Metastatic Breast Carcinoma in the Brain (tissue), 10 donors: ENCODE measurements around the genes NDUFB8 and KAZALD1.

- PRO-cap, 10 experiments = no peak in any of the 10 experiments
These were observed 3.0 kb upstream of the GOT1 start for GRCh38 chr10:99433379-99433851.

DNA sequence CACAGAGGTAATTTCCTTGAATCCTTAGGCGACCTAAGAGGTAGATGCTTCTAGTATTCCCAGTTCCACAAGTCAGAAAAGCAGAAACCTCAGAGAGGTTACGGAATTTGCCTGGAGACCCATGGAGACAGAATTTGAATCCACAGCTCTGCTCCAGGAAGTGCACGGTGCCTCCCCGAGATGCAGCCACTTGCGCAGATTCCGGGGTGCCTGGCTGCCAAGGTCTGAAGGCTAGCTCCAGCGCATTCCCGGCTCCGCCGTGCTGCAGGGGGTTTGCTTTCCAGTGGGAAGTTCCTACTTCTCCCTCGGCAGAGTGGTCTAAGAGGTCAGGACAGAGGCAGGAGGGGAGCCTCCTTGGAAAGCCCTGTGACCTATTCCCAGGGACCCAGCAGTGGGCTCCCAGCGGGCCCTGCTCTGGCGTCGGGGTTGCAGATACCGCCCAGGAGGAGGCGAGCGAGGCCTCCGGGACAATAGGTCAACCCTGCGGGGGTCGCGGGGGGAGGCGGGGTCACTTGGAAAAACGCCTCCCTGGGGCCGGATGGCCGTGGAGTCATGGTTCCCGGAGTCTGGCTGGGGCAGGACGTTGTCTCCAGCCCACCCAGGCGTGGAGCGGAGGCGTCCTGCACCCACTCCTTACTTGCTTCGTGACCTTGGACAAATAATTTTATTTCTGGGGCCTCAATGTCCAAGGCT is 10.0 kb upstream of the NKX2-3 start:
- PRO-cap, 10 experiments = no peak in any of the 10 experiments

- PRO-cap, 10 experiments = no peak in any of the 10 experiments
These were observed 2.8 kb upstream of the NKX2-3 start for GRCh38 chr10:99529877-99530415.

- PRO-cap, 10 experiments = no peak in any of the 10 experiments
These were observed 1.6 kb upstream of the SLC25A28 start for GRCh38 chr10:99621834-99622203.

DNA sequence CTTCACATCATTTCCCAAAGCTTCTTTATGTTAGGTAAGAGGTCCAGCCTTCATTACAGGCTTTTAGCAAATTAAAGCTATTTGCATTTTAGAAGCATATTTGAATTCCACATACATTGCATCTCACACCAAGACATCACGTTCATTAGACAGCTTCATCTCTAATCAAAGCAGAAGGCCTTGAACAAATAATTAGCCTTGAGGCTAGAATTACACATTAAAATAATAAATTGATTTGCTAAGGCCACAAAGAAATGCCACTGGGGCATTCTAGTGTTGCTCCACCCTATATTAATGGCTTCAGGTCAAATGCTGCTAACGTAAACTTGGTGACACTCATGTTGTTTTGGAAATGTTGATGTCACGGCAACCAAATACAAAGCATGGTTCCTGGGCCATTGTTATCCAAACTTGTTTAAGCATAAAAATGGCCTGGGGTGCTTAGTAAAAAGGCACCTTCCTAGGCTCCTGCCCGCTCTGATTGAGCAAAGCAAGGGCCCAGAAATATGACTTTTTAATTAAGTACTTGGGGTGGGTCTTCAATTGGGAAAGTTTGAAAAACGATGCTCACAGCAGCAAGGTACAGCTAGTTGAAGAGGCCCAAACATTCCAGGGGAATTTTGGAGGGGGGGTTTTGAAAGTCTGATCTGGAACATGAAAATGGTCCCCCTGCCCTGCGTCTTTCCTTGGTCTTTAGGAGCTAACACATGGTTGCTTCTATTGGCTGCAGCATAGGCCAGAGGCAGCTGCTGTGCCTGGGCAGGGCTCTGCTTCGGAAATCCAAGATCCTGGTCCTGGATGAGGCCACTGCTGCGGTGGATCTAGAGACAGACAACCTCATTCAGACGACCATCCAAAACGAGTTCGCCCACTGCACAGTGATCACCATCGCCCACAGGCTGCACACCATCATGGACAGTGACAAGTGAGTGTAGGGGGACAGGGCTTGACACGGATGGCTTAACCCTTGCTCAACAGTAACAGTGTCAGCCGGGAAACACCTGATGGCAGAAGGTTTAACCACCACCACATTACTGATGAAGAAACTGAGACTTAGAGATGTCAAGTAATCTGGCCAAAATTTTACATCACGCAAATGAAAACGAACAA is 67.8 kb downstream of the ABCC2 start:
- PRO-cap, 10 experiments = no peak in any of the 10 experiments

DNA sequence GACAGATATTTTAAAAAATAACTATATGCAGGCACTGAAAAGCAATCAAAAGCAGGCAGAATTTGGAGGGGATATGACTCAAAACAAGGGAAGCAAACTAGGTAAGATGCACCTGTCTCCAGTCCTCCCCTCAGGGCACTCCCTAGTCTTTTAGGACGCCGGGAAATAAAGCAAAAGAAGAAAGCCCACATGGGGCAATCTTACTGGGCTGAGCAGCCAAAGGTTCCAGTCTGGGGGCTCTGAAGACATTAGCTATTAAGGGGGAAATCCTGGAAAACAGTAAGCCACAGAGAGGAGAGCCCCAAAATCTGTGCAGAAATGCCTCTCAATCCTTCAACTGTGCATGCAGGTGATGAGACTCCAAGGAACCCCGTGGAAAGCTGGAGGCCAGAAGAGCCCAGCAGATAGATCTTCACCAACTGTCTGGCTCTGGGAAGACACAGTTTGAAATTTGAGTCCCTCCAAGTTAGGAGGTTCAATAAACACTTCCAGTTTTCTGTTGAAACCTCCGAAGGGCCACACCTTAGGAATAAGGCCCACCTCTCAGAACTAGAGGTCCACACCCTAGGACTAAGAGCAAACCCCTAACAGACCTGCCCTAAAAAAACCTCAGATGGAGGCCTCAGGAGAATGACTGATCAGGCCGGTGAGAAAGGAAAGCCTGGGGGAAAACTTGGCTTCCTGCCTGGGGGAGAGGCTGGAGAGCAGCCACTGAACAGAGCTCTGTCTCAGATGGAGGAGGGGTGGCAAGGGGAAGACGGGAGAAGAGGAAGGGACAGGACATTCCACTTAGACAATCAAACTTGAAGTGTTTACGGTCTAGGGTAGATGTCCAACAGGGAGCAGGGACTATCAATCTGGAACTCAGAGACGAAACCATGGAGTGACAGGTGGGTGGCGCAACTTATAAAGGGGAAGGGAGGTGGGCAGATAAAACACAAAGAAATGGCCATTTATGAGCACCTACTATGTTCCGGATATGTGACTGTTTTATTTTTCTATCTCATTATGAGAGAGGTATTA is 83.0 kb downstream of the DNMBP start:
- PRO-cap, 10 experiments = peak in 4 of 10 experiments; most common plus-strand start position 800 of the sequence (in 3); most common minus-strand start position 425 of the sequence (in 1)

DNA sequence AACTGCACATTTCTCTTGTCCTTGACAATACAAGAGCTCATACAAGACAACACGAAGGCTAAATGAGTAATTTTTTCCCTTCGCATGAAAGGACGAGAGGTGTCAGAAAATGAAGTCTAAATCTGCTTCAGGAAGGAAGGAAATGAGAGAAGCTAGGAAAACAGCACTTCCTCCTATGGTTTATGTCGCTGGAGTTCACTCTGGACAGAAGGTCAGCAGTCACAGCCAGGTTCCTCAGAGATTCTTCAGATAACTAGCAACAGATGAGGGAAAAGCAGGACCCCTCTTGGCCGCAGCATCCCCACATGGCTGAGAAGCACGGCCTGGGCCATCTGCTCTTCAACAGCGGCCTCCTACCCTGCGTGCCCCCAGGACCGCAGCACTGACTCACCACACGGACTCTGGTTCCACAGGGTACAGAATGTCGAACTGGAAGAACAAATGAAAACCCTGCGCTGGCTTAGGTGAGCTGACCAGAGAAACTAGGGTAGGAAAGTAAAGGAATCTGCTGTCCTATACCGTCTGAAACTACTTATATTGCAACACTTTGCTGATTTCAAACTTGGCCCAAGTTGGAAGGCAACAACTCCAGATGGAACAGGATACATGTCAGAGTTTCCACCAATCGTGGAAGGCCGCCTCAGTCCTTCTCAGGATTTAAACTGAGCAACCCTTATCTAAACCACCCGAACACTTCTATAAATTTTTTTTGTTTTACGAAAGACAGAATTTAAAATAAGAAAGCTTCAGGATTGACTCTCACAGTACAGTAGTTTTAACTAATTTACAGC is 26.3 kb downstream of the DNMBP start:
- PRO-cap, 10 experiments = no peak in any of the 10 experiments

DNA sequence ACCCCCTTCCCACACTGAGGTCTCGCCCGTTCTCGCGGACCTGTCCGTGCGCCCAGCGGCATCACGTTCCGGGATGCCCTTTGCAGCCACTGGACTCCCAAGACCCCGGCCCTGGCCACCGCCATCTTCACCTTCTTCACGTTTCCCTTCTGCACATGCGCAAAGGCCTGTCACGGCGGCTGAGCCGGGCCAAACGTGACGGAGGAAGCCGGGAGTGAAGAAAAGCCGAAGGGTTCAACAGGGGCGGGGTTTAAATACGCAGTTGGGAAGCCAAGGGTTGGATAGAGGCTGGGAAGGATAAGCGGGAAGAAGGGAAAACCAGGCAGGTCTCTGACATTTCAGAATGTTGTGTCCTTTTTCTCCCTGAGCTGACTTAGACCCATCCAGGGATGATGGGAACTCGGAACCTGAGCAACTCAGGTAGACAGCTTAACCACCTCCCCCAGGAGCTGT is at the start of gene NDUFB8:
Gene NDUFB8 (minus strand): TSS at position 145 of the 453 bp plus-strand sequence.
- PRO-cap, 10 experiments = peak in 10 of 10 experiments; most common plus-strand start position 261 of the sequence (in 4); most common minus-strand start position 144 of the sequence (in 8)

GRCh38 chr10:100912375-100912823 is 364 bp upstream of the SLF2 start:
- PRO-cap, 10 experiments = peak in 10 of 10 experiments; most common minus-strand start chr10:100912728 (in 4)

GRCh38 chr10:100976955-100977351 is 7.6 kb downstream of the SEMA4G start:
- PRO-cap, 10 experiments = no peak in any of the 10 experiments

DNA sequence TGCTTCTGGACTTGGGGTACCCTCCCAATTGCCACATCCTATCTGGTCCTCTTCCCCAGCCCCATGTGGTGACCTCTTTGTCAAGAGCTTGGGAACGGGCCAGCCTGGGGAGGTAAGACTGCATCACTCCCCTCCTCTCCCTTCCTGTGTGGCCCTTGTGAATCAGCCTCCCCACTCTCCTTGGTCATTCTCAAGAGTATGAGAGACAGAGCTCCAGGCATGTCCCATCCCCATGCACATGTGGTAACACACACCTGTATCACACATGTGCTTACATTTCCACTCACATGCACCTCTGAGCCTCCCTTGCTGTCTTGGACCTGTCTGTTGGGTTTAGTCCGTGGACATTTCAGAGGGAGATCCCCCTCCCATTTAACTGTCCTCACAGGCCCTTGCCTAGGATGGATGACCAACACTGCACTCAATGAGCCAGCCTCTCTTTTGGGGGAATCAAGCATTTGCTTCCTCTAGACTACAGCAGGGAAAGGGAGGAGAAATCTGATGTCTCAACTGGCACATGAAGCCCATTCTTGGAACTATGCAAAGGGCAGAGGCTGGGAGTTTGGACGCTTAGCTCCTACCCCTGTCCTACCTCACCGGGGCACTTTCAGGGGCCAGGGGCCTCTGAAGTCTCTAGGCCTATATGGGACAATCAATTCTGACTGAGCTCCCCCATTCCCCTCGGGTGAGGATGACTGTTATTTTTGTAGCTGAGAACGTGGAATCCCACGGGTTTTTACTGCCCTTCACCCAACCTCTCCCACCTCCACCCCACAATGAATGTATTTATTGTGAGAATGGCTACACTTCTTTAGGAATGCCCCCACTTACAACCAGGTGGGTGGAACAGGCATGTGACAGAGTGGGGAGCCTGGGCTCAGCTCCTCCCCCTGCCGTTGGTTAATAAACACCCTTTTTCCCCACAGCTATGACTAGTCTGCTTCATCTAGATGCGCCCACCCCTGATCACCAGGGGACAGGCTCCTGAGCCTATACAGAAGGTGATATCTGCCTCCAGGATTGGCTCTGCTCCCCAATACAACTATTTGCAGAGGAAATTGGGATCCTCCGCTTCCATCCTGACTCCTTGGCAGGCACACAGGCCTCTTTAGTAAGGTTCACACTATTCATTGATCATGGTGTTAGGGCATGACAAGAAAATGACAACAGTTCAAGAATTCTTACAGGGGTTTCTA is 2.2 kb downstream of the MRPL43 start:
- PRO-cap, 10 experiments = no peak in any of the 10 experiments

- PRO-cap, 10 experiments = peak in 10 of 10 experiments; most common plus-strand start chr10:100997074 (in 10); most common minus-strand start chr10:100996971 (in 10)
These were observed 2.8 kb upstream of the LZTS2 start for GRCh38 chr10:100996670-100997376.

DNA sequence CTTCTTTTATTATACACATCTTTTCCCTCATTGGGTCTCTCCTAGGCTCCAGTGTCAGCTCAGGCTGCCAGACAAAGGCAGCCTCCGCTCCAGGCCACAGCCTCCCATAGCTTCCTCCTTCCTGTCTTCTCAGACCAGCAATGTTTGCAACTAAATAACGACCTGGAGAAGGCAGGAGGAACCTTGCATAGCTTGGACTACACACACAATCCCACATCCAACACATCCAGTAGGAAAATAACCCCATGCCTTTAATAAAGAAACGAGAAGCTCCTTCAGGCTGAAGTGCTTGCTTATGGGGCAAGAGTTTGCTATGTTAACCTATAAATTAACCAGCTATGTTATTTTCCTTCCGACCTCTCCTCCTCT is 12.4 kb downstream of the SFXN3 start:
- PRO-cap, 10 experiments = peak in 4 of 10 experiments; most common minus-strand start position 129 of the sequence (in 2)

DNA sequence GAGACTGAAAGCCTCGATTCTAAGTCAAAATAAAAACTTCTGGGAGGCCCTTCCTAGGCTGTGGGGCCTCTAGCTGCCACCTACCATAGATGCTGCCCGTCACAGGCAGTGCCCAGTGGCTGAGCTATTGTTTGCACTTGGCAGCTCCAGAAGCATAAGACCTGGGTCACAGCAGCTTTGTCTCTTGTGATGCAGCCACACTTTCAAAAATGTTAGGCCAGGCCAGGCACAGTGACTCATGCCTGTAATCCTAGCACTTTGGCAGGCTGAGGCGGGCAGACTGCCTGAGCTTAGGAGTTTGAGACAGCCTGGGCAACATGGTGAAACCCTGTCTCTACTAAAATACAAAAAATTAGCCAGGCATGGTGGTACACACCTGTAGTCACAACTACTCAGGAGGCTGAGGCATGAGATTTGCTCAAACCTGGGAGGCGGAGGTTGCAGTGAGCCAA is 9.5 kb upstream of the KAZALD1 start:
- PRO-cap, 10 experiments = peak in 1 of 10 experiments; most common plus-strand start position 287 of the sequence (in 1); most common minus-strand start position 91 of the sequence (in 1)

- PRO-cap, 10 experiments = peak in 10 of 10 experiments; most common plus-strand start chr10:101060753 (in 3); most common minus-strand start chr10:101060983 (in 4)
These were observed 1.2 kb upstream of the KAZALD1 start for GRCh38 chr10:101060515-101061060.

DNA sequence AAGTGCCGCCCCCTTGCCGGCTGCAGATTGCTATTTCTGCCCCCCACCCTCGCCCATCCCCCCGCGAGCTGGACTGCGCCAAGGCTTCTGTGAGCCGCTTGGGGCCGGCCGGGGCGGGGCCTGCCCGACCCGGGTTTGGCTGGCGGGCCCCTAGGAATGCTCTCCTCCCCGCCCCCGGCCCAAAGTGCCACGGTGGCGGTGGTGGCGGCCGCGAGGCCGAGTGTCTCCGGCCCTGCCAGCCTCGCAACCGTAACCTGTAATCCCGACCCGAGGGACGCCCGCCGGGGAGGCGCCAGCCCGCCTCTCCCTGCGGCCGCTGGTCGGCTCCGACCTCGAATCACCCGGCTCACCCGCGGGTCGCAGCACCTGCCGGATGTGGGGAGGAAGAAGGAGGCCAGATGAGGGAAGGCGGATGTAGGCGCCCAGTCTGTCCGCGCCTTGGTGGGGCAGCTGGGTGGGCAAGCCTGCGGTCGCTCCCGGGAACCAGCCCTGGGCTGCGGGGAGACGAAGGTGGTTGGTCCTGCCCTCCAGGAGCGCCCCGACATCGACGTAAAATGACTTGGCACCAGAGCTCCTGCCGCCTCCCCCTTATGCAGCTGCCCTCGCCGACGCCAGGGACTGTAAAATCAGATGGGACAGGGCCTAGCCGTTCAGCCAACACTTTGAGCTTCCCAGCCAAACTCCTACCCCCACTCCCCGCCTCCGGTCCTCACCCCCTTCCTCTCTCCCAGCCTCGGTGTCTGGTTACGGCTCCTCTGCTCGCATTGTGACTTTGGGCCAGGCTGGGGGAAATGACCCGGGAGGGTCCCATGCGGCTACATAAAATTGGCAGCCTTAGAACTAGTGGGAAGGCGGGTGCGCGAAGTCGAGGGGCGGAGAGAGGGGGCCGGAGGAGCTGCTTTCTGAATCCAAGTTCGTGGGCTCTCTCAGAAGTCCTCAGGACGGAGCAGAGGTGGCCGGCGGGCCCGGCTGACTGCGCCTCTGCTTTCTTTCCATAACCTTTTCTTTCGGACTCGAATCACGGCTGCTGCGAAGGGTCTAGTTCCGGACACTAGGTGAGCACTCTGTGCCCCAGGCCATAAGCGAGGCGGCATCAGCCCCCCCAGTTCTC is at the start of gene KAZALD1:
Gene KAZALD1 (plus strand): TSS at position 929 of the 1,111 bp plus-strand sequence.
- PRO-cap, 10 experiments = peak in 10 of 10 experiments; most common plus-strand start position 182 of the sequence (in 8); most common minus-strand start position 628 of the sequence (in 7)

- PRO-cap, 10 experiments = peak in 10 of 10 experiments; most common plus-strand start chr10:101066383 (in 3); most common minus-strand start chr10:101066246 (in 10)
These were observed 4.3 kb downstream of the KAZALD1 start for GRCh38 chr10:101066038-101066526.

- PRO-cap, 10 experiments = peak in 1 of 10 experiments; most common minus-strand start chr10:101147154 (in 1)
These were observed 15.8 kb downstream of the TLX1 start for GRCh38 chr10:101146933-101147278.

DNA sequence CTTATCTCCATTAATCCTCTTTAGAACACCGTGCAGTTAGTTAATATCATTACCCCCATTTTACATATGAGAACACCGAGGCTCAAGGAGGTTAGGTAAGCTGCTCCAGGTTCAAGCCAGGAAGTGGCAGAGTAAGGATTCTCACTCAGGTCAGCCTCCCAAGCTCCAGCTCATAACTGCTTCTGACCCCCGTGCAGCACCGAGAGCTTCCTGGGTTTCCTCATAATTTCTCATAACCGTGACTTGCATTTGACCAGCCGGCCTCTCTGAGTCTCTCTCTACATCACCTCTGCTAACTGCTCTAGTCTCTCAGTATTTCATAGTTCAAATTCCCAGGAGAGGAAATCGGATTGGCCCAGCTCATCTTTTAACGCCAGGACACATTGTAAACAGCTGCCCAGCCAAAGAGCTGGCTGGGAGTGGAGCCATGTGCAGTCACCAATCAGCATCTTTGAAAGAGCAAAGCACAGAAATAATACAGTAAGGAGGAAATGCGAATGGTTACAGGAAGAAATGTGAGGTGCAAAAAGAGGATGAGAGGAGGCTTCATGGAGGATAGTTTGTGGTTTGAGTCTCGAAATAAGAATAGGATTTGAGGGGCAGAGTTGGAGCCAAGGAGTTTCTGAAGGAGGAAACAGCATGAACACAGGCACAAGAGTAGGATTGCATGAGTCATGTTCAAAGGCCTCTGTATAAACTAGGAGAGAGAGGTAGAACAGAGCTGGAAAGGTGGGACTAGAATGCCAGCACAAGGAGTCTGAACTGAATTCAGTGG is 15.1 kb upstream of the LBX1 start:
- PRO-cap, 10 experiments = no peak in any of the 10 experiments

DNA sequence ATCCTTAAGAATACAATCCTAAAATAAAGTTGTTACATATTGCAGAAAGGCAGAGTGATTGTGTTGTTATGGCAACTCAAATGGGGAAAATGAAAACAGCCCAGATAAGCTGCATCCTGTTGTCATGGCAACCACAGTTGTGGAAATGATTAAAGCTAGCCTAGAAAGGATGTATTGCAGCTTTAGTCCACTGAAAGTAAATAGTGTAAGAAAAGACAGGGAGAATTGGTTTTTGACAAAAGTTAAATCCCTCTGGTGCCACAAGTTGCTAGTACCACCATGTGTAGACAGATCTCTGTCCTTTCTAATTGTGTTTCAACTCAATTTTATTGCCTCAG is 43.2 kb downstream of the BTRC start:
- PRO-cap, 10 experiments = no peak in any of the 10 experiments